Left colon (tissue), 1 donor: ENCODE measurements around a stretch of chr6.

DNA sequence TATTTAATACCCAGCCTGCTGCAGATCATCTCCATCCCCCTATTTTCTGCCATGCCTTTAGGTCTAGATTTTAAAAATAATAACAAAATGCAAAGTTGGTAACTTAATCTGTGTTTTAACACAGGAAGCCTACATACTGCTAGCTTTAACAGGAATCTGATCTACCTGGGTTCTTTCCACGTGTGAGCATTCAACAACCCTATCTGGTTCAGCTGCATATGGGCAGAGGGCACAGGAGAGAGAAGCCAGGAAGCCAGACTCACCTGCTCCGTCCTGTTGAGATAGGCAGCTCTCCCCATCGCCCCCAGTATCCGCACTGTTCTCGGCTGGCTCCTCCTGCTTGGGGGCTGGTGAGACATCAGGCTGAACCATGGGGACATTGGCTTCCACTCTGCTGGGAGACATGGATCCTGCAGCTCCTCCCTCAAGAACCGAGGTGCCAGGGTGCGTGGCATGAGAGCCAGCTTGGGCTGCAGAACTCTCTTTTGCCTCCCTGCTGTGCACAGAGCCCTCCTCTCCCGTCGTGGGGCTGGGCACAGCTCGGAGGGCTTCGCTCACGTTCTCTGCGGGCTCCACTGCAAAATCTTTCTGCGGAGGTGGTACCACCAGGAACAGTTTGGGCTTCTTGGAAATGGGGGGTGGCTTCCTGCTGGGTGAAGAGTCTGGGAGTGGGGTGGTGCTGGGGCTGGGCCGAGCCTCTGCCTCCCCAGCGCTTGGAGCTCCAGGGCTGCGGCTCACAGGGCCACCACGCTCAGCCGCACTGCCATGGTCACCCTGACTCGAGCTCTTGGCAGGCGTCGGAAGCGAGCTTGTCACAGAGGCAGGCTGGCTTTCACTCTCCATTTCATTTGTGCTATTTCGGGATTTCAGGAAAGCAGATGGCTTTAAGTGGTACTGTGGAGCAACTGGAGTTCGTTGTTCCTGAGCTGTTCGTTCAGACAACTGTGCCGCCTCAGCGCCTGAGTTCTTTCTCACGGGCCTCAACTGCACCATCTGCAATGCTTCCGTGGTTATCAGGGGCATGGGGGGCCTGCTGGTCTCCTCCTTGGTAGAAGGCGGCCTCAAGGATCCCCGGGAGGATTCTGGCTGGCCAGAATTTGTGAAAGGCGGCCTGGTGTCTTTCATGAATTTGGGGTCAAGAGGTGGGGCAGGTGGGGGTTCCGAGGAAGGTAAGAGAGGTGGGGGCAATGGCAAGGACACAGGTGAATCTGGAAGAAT, 26.5 kb downstream of the HEBP2 start:
- PRO-cap: unidirectional peak, minus-strand start at position 585 of the sequence

GRCh38 chr6:138507830-138508474, 8.7 kb upstream of the NHSL1 start:
- PRO-cap: no peak

DNA sequence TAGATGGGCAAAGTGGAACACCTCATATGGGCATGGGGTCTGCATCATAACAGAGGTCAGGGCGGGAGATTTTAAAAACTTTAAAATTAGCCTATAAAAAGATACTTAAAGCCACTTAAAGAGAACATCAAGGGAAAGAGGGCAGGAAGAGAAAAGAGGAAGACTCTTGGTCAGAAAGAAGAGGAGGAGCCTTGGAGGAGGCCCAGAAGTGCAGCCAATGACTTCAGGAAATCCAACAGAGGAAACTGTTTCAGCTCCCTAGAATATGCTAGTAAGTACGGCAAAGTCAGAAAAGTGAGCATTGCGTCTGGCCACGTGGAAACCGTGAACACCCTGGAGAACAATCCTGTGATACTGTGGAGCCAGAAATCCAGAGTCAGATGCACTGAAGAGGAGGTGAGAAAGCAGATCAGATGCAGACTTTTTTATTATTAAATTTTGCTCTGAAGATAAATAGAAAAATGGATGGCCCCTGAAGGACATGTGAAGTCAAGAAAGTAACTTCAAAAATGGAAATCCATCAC, 22.5 kb upstream of the NHSL1 start:
- PRO-cap: no peak

DNA sequence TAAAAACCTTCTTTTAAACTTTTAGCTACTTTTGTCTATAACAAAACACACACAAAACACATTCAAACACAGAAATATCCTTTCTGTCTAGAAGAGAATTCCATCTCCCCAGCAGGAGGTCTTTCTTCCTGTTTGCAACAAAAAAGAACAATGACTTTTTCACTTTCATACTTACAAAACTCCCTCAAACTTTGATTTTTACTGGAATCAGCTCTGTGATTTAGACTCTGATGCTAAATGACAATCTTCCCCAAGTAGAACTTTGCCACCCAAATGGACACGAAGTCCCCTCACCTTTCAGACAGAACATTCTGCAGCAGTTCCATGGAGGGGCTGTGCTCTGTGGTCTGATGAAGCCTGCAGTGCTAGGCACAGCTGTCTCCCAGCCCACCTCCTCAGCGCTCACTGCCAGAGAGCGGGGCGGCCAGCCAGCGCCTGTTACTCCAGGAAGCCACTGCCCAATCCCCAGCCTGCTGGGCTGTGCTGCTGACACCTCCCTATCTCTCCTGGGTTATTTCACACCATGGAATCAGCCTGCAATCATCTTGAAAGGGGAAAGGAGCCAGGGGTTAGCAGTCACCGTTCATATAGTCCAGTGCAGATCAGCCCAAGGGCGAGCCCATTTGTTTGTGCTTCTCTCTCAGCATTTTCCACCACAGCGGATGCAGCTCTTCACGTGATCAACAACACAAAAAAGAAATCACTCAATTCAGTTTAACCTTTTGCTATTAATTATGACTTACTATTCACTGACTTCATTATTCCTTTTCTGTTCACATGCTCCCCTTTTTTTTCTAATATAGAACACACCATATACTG, 46.2 kb upstream of the NHSL1 start:
- PRO-cap: bidirectional peak, plus-strand start at position 543 of the sequence, minus-strand start at position 404 of the sequence

- PRO-cap: no peak
Observed at GRCh38 chr6:138555514-138556180, 56.4 kb upstream of the NHSL1 start.

DNA sequence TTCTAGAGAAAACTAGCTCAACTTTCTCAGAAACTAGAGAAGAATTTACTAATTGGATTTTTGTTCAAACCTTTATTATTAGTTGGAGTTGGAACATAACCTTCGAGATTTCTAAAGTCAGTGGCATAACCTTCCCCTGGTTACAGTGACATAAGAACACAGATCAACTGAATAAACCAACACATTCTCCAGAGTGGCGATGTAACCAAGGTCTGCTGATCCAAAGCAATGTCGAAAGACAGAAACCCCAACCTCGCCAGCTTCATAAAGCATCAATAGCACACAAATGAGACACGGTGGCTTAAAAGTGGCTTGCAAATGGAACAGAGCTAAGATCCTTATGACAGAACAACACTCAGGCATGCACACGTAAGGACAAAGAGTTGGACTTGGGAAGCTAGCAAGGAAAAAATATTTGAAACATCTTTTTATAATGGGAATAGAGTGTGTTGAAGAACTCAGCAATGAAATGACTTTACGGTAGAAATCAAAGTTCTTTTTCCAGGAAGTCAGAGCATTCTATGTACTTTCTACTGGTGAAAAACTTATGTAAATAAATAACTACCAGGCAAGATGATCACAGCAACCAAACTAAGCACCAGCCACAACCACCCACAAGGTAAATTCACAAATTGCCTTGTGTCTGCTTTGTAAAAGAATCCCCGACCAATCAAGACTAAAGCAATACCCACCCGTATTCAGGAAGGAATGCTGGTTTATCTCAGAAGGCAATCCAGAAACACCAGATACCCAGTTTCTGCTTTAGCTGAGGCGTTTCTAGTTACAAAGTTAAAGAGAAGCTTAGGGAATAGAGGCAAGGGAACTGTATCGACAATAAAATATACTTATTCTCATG, 61.0 kb upstream of the NHSL1 start:
- PRO-cap: bidirectional peak, plus-strand start at position 724 of the sequence, minus-strand start at position 593 of the sequence; unidirectional peak, plus-strand start at position 724 of the sequence

DNA sequence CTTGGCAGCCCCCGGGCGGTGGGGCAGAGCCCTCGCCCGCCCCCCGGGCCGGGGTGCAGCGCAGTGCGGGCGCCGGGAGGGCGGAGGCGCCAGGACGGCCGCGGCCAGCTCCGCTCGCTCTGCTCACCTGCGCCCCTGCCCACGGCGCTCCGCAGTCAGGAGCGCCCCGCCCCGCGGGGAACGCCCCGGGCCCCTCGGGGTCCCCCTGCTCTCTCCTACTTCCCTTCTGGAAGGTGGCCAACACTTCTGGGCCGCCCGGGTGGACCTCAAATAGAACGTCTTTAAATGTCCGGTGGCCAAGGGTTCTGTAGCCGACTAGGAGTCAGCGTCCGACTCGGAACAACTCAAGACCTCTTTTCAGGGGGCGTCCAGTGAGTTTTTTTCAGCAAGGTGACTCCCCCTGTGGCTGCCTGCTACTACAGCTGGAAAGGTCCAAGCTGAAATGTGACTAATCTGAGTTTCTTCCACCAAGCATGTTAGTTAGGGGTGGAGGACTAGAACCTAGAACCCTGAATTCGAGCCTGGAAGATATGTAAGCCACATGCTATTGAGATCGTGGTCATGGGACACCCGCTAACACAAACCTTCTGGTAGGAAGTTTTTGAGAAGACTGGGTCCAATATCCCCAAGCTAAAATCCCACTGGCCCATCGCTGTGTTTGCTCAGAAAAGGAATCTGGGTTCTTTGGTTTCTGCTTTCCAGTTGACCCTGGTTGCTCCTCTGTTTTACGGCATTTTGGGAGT, 80.0 kb upstream of the CCDC28A start:
- PRO-cap: unidirectional peak, minus-strand start at position 137 of the sequence

DNA sequence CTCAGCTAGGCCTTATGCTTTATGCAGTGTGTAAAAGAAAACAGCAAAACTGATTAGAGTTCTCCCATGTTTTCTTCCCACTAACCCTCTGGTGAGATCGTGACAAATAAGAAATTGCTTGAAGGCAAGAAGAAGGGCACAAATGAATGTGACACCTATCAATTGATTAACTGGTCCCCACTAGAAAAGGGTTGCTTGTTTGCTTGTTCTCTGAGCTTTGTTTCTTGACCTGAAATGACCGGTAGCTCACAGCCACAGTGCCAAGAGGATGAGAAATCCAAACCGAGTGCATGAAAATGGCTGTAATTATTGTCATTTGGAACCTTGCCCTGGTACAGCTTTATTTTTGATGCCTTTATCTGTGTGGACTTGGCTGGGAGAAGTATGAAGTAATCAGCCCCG, 48.1 kb downstream of the ECT2L start:
- PRO-cap: no peak

- PRO-cap: no peak
Observed at GRCh38 chr6:138945193-138945825, 42.7 kb downstream of the REPS1 start.

GRCh38 chr6:138963145-138963729, 24.8 kb downstream of the REPS1 start:
- PRO-cap: no peak

- PRO-cap: no peak
Observed at GRCh38 chr6:138977899-138978808, 9.9 kb downstream of the REPS1 start.

- PRO-cap: no peak
Observed at GRCh38 chr6:139030577-139030991, 2.0 kb downstream of the ABRACL start.

DNA sequence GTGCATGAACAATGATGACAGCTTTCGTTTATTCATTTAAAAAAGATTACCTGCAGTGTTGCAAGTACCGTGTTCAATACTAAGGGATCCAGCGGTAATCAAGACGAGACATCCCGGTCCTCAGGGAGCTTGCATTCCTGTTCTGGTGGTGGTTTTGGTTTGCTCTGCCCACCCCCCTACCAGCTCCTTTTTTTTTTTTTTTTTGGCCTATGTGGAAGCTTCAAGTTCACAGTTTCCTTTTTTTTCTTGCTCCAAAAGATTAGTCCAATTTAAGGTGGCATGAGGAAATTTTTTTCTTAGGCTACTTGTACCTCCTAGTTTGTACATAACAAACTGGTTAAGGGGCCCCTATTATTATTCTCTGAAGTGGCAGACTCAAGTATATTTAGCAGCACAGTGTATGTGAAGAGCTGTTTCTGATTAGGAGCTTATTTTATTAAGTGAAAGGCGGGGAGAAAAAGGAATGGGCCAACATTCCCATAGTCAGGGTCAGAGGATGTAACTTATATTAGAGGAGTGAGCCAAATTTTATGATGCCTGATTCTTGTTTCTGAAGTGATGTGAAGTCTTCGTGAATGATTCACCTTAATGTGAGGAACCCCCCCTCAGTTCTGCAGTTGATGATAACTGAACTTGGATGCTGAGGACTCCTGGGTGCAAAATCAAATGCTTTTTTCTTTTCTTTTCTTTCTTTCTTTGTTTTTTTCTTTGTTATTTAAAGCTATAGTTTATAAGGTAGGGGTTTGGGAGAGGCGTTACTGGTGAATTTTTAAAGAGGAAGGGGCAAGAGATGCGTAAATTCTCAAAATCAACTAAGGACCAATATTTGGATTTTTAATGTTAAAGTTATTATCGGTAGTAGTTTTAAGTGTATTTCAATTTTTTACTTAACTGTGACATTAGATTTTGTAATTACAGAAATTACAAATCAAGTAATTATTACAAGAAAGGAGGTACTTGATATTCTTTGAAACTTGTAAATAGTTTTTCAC, 2.9 kb downstream of the HECA start:
- PRO-cap: no peak

- PRO-cap: no peak
Observed at GRCh38 chr6:139146475-139146688, 11.5 kb downstream of the HECA start.

DNA sequence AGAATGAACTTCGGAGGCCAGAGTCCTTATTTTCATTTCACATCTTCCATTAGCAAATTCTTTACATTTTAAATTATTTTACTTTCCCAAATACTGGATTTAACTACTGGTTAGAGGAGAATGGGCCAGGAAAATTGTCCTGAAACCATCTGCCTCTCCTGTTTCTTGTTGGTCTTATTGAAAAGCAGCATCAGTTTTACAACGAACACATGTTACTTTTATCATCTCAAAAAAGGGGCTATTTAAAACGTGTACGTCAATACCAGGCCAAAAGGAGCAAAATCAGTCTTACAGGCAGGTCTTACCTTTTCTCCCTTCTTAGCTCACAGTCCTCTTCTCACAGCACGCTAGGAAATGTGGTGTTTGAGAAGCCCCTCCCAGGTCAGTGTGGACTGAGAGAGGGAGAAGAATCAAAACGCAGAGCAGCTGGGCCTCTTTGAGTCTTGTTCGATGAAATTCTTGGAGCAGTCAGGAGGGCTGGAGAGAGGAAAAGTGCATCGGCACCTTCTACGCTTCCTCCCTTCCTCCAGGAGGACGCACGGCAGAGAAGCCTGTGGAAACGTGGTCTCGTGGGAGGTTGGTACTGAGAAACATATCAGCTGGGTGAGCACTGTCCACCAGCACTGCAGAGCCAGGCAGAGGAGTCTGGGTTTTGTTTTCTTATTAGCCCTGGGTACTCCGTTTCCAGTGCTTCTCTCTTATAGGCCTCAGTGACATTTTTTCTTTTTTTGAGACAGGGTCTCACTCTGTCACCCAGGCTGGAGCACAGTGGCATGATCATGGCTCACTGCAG, 52.8 kb downstream of the TXLNB start:
- PRO-cap: no peak

GRCh38 chr6:139473981-139474667, 99.7 kb upstream of the CITED2 start:
- PRO-cap: no peak

GRCh38 chr6:139485730-139486161, 111.3 kb upstream of the CITED2 start:
- PRO-cap: no peak

GRCh38 chr6:139539775-139540183, 165.3 kb upstream of the CITED2 start:
- PRO-cap: no peak

DNA sequence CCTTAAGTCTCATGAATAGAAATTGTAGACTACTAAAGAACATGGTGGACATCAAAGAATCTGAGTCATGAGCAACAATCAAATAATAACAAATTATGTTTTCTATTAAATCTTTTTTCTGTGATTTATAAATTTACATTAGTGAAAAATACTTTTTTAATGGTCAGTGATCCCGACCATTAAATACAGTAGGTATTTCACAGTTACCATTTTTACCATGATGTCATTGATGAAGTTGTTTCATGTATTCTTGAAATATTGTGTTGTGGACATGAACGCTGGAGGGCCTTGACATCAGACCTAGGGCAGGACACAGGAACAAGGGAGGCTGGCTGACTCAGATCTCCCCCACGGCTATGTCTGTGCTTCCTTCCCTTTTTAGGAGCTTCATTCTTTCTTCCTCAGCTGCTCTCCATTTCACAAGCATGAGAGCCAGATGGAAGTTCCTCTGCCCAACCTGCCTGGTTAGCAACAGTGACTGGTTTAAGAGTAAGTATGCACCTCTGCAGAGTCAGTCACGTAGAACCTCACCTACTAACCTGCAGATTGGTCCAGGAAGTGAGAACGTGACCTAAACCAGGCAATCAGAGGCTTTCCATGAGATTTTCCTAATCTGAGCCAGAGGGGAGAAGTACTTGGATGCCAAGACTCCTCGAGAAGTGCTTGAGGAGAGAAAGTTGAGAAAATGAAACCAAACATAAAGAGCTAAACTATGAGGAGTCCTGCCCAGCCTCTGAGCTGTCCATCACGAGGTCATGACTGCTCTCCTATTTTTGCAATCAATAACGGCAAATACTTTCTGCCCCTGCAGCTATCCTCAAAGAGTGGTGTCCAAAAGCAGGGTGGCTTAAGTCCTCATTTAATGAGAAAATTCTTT, 465.1 kb upstream of the CITED2 start:
- PRO-cap: unidirectional peak, plus-strand start at position 422 of the sequence

- PRO-cap: no peak
Observed at GRCh38 chr6:139990901-139991251, 616.4 kb upstream of the CITED2 start.